Skin of body (tissue), 2 donors: ENCODE measurements around a stretch of chr21.

DNA sequence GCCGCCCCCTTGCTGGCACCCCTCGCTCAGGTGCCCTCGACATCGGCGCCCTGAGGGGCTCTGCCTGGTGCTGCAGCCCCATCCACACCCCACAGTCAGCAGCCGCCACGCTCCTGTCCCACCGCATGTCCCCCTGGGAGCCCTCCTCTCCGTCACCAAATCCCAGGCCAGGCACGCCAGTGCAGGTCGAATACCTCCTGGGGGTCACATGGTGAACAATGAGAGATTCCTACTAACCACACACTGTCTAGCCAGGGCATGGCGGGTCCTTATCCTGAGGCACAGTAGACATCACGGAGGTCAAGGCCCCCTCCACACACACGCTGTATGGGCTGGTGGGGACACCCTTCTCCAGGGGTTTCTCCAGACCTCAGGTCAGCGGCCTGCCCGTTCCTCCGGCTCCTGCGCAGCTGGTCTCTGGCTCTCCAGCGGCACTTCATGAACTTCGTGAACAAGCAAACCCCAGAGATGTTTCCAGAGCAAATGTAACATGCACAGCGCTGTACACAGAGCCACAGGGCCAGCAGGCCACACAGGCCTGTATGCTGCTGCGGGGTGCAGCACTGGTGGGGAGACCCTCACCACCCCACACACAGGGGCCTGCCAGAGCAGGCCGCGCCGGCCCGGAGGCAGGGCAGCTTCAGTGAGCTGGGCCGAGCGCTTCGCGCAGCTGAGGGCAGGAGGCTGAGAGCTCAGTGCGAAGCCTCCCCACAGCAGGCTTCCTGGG, 21.7 kb downstream of the POFUT2 start:
- RAMPAGE, long total RNA, result no peak

DNA sequence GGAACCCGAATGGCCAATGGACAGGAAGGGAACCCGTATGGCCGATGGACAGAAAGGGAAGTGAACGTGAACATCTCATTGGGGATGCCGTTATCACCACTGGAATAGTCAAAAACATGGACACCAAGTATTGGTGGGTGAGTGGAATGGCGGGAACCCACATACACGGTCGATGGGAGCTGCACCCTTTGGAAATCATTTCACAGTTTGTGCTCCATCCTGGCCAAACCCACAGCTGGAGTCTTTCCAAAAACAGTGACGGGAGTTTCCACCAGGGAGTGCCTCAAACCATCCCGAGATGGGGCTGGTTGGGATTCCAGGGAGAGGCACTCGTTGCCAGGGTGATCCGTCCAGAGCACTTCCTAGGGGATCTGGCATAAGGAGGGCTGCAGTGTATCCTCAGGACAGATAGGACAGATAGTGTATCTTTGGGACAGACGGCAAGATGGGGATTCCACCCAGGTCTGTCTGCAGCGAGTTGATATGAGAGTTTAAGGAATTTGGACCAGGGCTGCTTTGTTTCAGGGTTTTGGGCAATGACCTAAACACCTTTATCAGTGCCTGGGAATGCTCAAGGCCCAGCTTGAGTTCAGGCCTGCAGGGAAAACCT, 3.2 kb upstream of the POFUT2 start:
- RAMPAGE, long total RNA, result no peak

DNA sequence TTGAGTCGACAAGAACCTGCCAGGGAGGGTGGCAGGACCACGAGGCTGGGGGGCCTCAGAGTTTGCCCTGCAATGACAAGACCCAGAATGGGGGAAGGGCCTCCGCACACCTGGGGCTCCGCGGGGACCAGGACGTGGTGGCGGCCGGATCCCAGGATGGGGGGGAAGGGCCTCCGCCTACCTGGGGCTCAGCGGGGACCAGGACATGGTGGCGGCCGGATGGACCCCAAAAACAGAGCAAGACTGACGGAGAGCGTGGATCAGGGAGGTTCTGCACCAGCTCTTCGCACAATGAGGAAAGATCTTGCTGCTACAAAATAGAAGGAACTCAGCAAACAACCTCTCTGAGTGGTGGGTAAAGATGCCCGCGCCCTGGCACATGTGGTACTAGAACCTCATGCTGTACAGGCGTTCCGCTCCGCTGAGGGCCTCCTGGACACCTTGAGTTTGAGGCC, 53.7 kb upstream of the COL18A1 start:
- RAMPAGE, long total RNA, result no peak

DNA sequence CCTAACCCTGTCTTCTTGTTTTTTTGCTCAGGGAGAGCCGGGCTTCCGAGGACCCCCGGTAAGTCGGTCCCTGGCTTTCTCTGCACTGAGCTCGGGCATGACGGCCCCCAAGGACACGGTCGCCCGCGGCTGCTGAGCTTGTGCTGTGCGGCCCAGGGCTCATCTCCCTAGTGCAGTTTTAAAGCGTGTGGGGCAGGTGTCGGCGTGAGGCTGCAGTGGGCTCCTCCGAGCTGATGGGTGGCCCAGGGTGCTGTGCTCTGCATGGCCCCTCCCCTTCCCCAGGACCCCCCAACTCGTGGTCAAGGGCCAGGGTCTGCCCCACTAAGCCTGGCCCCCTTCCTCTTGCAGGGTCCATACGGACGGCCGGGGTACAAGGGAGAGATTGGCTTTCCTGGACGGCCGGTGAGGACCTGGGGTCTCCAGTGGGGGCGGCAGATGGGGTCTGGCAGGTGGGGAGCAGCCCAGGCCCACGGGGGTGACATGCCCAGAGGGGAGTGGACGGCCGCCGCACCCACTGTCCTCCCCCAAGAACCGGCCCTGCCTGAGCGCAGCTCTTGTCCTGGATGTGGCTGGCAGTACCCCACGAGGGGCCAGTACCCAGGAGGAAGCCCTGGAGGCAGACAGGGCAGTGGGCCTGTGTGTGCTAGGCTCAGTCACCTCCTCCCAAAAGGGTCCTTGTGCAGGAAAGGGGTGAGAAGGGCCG, 47.6 kb downstream of the SLC19A1 start:
- RAMPAGE, long total RNA, result no peak

GRCh38 chr21:45505744-45506087, 36.5 kb downstream of the SLC19A1 start:
- RAMPAGE, long total RNA, result no peak

- RAMPAGE, long total RNA, result no peak
Measured at GRCh38 chr21:45508108-45509207, 33.8 kb downstream of the SLC19A1 start.

- RAMPAGE, long total RNA, result no peak
Measured at GRCh38 chr21:45527990-45528622, 14.1 kb downstream of the SLC19A1 start.

DNA sequence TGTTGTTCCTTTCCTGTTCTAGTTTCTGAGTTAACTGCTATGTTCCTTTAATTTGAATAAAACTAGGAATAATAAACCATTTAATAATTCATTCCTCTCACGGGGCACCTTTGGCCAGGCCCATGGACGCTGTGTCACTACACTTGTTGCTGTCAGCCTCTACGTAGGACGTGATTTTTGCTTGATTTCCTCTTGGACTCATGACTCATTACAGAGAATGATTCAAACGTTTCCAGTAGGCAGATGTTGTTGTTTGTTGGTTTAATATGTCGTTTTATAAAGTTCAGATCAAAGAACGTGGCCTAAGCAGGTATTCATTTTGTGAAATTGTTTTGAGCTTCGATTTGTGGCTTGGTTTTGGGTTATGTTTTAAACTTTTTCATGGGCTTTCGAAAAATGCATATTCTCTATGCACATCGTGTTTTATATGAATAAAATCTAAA, 9.1 kb upstream of the SLC19A1 start:
- RAMPAGE, long total RNA, result no peak

DNA sequence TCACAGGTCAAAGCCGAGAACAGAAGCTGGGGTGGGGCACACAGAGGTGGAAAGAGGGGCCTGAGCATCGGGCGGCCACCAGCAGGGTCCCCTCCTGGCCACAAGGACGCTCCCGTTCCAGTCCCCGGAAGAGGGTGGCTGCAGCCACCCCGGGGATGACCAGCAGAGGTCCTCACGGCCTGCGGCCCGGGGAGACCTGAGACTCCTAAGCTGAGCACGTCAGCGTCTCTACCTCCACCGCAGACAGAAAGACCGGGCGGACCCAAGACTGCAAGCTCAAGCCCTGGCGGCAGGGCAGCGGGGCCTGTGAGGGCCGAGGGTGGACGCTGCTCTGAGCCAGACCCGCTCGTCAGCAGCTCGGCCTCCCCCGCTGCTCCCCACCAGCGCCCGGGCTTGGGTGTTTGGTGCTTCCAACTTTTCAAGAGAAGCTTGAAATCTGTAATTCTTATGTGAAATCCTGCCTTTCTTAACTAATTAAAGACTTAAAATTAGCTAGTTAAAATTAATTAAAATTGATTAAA, 13.9 kb upstream of the SLC19A1 start:
- RAMPAGE, long total RNA, result no peak

DNA sequence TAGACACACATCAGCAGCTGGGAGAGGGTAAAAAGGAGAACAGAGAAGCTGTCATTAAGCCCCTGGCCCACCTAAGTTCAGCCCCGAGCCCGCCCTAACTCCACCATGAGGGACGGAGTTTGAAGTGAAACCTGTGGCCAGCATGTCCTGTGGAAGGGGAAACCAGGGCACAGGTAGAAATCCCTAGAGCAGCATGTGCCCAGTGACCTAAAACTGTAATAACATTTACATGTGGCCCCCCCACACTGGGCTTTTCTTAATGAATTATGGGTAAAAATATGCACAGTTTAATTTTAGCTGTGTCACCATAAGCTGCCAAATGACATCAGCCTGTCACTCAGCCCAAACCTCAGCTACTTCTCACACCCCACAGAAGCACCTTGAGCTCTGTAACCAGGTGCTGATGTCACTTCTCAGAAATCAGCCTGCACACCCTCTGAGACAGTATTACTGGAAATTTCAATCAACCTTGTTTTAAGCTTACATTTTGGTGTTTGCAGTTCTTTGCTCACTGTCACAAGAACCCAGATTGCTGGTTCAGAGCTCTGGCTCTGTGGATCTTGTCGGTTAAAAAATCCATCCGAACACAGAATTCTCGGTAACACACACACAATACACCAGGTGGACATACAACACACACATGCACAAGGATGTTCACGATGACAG, 50.0 kb upstream of the SLC19A1 start:
- RAMPAGE, long total RNA, result no peak

GRCh38 chr21:45607654-45608014, 35.9 kb upstream of the PCBP3 start:
- RAMPAGE, long total RNA, result no peak

DNA sequence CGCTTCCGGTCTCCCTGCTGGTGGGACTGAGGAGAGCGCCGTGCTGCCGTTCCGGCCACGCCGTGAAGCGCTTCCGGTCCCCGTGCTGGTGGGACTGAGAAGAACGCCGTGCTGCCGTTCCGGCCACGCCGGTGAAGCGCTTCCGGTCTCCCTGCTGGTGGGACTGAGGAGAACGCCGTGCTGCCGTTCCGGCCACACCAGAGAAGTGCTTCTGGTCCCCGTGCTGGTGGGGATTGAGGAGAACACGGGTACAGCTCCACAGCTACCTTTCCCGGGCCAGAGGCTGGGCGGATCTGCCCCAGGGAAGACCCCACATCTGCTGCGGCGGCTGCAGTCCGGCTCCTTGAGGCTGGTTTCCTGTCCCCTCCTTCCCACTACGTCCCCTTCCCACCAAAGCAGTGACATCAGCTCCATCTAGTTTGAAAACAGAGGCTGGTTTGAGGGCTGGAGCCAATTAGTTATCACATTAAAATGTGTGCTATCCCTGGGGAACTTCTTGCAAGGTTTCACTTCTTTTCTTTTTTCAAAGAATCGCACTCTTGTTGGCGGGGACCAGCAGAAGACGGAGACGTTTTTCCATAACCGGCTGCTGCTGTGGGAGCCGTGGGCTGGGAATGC, 9.1 kb upstream of the PCBP3 start:
- RAMPAGE, long total RNA, result no peak

DNA sequence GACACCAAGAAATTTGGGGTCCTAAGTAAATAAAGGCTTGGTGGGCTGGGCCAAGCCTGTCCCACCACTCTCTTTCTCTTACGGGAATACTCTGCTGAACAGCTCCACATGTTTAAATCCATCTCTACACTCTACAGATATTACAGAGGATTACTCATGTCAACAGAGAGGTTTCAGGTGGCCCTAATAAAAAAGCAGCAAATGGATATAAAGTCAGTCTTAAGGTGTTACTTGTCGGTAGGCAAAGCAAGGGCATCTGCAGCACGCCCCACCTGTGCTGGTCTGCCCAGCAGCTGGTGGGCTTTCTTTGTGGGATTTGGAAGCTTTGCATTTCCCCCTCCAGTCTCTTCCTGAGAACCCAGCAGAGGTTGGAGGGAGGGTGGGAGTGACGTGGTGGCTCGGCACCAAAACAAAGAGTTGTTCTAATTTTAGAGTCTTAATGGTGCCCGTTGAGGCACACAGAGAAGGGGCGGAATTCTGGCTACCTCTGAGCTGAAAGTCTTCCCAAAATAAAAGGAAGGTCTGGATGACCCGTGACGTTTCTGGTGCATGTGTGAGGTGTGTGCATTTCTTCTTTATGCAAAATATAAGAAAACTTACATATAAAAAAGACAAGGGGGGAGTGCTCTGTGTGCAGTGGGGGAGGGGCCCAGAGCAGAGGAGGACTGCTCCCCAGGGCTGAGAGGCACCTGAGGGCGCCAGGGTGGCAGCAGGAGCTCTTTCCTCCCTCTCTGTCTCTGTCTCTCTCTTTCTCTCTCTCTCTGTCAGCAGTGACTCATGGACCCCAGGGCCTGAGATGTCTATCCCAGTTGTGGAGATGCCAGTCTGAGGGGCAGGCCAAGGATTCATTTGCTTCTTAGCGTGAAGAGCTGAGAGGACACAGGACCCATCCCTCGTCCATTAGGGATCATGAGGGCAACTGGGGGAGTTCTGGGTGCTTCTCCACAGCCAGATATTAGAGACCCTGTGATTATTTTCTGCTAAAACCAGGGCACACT, 4.7 kb upstream of the PCBP3 start:
- RAMPAGE, long total RNA, result no peak

DNA sequence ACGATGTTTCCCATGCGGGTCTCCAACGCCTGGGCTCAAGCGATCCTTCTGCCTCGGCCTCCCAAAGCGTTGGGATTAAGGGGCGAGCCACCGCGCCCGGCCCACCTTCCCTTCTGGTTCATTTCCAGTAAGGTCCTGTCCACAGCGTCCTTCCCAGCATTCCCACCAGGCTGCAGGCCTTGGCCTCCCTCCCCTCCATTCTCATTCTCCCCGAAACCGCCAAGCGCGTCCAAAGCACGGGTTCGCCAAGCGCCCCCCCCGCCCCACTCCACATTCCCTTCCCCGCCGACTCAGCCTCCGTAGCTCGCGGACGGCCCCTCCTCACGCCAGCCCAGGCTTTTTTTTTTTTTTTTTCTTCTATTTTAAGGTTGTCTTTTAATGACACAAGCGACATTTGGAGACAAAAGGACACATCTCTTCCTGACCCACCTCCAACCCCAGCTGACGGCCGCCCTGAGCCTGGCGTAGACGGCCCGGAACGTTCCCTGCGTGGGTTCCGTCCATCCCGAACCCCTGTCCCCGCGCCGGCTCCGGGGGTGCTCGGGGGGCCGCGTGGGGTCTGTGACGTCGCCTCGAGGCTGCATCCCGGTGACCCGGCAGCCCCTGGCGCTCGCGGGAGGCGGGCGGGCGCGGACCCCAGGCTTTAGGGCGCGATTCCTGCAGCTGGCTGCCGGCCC, 1.7 kb upstream of the PCBP3 start:
- RAMPAGE, long total RNA, result no peak

DNA sequence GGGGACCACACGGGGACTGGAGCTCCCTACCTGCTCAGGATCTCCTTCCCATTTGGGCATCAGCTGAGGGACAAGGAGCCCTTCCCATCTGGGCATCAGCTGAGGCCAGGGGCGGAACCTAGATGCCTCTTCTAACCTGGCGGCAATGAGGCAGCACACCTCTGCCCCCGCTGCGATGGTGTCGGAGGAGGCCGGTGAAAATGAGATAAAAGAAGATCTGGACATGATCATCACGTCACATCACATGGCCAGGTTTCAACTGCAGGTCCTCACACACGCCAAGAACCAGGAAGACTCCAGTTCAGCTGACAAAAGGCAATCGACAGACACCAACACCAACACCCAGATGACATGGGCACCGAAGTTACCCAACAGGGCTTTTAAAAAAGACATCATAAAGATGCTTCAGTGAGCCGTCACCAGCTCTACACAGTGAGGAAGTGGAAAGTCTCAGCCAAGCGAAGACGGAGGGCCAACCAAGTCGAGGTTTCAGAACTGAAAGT, 154.4 kb upstream of the COL6A1 start:
- RAMPAGE, long total RNA, result no peak

DNA sequence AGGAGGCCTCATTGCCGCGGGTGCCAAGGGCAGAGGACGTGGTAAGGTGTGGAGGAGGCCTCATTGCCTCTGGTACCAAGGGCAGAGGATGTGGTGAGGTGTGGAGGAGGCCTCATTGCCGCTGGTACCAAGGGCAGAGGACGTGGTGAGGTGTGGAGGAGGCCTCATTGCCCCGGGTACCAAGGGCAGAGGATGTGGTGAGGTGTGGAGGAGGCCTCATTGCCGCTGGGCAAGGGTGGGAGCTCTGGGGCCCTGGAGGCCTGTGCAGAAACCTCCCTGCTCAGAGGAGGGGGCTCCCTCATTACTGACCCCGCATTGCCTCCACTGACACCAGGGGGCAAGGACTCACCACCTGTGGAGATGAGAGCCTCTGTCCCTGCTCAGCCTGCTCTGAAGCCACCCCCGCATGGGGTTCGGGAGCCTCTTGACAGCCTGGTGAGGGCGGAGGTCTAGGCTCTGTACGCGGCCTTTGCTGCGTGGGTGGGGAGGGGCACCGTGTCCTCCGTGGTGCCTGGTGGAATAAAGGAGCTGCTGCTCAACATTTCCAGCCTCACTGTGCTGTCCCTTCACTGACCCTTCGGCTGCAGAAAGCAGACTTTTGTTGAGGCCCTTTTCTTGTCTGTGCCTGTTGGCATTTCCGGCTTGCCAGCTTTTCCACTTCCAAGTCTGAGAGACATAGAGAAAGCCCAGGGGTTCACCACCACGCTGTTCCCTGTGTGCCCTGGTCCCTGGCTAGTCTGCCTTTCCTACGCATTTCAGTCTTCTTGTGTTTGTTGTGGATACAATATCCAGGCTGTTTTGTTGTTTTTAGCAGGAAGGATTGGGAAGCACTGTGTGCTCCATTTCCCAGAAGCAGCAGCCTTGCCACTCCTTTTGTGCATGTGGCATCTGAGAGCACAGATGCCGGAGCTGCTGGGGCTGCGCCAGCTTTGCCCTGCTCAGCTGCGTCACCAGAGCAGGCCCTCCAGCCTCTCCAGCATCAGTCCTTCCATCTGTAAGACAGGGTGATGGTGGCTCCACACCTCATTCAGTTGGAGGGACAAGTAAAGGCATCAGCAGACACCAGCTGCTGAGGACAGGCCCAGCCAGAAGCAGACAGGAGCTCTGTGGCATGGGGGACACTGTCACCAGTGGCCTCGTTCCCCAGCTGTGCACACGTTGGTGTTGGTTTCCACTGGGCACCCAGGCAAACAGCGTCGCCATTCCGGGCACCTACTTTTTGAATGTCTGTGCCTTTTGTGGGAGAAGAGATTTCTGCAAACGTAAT, 94.7 kb upstream of the COL6A1 start:
- RAMPAGE, long total RNA, result no peak

GRCh38 chr21:45894007-45895047, 87.2 kb upstream of the COL6A1 start:
- RAMPAGE, long total RNA, result no peak

- RAMPAGE, long total RNA, result no peak
Measured at GRCh38 chr21:45972433-45973541, 8.8 kb upstream of the COL6A1 start.

DNA sequence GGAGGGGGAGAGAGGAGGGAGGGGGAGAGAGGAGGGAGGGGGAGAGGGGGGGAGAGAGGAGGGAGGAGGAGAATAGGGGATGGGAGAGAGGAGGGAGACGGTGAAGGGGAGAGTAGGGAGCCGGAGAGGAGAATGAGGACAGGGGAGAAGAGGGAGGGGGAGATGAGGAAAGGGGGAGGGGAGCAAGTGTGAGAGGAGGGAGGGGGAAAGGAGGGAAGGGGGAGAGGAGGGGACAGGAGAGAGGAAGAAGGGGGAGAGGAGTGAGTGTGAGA, 3.8 kb upstream of the COL6A1 start:
- RAMPAGE, long total RNA, result no peak

DNA sequence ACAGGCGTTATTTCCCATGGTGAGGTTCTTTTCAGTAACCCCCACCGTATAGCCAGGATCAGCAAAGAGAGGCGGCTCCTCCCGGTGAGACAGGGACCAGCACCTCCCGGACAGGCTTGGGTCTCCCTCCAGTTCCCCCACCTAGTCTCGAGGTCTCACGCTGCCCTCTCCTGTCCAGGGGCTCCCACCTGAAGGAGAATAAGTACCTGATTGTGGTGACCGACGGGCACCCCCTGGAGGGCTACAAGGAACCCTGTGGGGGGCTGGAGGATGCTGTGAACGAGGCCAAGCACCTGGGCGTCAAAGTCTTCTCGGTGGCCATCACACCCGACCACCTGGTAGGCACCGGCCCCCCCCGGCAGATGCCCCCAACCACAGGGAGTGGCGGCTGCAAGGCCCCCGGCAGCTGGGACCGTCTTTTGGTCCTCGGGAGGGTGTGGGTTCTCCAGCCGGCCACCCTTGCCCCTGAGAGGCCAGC, 4.8 kb downstream of the COL6A1 start:
- RAMPAGE, long total RNA, result no peak